Measurements from ENCODE around the genes ATP6V1FNB and UBE2H.

DNA sequence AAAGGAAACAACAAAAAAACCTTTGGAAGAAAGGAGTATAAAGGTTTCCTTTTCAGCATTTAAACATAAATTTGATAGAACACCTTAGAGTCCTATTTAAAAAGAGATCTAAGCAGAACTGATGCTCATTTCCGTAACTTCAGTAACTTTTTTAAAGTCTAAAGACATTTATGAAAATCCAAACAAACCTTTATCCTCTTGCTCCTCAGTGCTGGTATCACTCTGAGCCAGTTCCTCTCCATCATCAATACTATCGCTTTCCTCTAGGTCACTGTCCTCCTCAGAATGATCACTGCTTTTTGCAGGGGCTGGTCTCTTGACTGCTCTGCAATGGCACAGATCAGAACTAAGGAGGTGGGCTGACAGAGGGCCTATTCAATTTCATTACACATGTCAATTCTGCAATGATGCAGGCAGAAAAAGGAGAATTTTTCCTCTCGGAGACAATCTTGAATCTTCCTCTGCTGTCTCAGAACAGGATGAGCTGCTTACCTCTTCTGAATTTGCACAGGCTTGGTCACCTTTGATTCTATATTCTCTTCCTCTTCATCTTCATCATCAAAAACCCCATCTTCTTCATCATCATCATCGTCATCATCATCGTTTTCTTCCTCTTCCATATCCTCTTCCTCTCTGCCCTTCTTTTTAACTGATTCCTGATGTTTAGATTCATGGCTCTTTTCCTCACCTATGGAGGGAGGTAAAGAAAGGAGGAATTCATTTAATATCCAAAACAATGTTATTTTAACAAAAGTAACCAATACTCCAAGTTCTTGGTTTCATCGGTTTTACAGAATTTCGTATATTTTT is 8.1 kb downstream of the RBM28 start:
- PRO-cap = no peak

DNA sequence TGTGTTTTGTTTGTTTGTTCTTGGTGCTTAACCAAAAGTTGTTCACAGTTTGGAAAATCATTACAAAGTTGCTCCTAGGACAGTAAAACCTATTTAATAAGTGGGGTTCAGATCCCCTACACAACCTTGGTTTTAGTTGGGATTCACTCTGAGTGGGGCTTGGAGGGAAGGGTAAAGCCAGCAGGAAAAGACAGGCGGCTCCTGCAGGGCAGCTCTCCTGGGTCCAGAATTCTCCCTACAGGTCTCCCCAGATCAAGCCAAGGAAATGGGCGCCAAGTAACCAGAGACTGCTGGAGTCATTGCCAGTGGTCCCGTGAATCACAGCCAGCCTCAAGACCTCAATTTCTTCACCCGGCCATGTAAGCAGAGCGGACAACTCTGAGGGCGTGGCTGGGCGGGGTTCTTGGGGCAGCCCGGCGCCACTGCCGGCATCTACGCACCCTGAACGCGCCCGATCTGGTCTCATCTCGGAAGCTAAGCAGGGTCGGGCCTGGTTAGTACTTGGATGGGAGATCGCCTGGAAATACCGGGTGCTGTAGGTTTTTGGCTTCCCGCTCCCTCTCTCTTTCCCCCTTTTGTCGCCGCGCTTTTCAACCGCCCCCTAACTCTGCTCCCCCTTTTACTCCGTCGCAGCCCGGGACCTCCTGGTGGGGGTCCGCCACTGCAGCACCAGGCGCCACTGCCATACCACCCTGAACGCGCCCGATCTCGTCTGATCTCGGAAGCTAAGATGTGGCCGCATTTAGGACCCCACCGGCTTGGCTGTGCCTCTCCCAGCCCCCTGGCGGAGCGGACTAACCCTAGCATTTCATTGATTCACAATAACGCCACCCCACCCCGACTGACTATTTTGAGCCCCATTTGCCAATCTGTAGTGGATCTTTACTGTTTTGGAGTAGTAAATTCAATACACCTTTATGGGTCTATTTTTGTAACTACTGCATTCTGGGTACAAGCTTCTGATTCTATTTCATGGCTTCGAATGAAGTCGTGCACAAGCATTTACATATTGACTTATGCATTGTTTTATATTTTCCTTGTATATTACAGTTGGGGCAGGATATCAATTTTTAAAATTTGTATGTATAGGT is 17.8 kb upstream of the GARIN1B start:
- PRO-cap = no peak

GRCh38 chr7:128774519-128775397 is 836 bp downstream of the OPN1SW start:
- PRO-cap = no peak

DNA sequence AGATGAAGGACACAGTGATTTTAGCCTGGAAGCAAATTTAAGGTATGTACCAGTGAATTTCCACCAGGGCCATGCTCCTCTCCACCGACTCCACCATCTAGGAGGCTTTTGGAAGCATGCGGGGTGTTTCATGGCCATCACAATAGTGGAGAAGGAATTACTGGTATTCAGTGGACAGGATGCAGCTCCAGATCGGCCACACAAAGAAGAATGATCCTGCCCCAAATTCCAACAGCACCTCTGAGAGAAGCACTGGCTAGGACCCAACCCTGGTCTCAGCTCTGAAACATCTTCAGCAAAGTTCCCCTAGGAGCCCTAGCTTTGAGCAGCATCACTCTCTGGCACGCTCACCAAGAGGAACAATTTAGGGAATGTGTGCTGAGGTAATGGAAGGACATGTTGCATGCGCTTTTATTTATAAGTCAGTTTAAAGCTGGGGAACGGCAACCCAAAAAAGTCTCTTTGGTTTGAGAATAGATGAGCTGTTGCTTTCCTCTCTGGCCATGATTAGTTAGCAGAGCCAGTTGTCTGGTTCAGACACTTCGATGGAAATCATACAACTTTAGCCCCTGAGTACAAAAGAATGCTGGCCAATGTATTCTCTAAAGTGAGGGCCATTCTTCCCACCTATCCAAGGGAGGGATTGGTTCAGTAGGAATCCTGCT is 5.6 kb upstream of the OPN1SW start:
- PRO-cap = bidirectional peak, plus-strand start at position 418 of the sequence, minus-strand start at position 212 of the sequence

DNA sequence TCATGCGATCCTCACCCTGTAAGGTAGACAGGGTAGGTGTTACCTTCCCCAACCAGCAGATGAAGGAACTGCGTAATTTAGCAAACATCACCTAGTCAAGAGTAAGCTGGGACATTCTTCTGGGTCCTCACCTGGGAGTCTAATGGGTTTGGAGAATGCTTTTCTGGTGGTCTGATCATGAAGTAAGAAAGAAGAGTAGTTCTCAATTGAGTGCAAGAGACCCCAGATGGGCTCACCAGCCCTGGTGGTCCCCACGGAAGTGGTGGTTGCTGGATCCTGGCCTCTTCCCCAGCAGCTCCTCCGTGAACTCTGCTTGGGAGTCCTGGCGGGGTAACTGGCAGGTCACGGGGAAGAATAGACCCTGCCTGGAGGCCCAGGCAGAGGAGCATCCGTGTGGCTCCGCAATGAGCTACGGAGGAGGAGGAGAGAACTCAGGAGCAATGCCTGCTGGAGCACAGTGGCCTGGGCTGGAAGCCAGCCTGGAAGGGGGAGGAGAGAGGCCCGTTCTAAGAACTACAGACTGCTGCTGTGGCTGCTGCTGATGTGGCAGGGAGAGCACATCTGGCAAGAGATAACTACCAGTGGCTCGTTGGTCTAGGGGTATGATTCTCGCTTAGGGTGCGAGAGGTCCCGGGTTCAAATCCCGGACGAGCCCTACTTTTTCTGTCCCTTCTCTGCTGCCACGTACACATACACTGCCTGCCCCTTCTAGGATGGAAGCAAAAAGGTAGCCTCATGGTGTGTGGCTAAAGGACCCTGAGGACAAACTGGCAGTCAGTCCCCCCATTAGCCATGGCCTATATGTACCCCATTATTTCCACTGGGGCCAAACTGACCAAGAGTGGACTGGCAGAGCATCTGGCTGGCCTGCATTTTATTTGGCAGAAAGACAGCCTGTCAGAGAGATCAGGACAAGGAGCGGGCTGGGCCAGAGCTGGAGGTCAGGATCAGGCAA is 7.5 kb upstream of the OPN1SW start:
- PRO-cap = no peak

DNA sequence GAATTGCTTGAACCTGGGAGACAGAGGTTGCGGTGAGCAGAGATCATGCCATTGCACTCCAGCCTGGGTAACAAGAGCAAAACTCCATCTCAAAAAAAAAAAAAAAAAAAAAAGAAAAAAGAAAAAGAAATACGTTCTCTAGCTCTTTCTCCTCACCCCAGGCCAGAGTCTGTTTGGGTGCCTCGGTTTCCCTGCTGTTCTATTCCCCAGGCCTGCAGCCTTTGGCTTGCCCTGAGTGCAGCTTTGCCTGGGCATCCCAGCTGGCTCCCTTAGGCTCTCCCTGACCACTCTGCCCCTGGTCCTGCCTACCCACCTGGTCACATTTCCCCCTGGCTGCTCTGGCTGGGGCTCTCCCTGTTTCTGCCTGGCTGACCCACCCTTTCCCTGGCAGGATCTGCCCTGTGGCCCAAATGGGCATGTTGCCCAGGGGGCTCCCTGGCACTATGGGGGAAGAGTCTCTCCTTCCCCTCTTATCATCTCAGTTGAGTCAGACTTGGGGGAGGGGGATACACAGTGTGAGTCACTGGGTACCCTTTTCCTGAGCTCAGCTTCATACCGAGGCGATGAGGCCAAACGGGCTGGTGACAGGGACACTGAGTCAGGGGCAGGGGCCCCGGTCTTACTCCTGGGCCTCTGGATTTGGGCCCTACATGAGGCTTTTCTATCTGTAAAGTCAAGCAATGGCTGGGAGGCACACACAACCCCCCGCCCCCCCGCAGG is 915 bp upstream of the FLNC start:
- PRO-cap = unidirectional peak, plus-strand start at position 566 of the sequence

DNA sequence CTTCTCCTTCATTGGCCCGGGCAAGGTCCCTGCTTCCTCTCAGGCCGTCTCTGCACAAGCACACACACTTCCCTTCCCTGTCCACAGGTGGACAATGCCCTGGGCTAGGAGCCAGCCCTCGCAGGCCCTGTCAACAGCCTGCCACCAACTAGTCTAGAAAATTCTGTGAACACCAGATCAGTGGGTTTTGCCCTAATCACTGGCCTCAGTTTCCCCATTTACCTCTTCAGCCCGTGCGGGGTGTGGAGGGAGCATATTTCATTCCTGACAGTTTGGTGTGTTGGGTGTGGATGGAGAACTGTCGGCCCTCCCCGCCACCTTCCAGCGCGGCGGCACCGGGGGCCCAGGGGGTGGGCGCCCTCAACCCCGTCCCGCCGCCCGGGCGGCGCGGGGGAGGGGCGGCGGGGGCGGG is 349 bp upstream of the FLNC start:
- PRO-cap = bidirectional peak, plus-strand start outside the sequence, minus-strand start at position 389 of the sequence

DNA sequence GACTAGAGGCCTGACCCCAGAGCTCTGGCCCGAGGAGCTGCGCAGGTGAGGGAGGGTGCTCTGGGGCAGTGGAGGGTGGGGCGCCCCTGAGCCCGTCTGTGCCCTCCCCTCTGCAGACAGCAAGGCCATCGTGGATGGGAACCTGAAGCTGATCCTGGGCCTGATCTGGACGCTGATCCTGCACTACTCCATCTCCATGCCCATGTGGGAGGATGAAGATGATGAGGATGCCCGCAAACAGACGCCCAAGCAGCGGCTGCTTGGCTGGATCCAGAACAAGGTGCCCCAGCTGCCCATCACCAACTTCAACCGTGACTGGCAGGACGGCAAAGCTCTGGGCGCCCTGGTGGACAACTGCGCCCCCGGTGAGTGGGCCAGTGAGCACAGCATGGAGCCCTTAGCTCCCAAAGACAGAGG is 5.0 kb downstream of the FLNC start:
- PRO-cap = no peak

DNA sequence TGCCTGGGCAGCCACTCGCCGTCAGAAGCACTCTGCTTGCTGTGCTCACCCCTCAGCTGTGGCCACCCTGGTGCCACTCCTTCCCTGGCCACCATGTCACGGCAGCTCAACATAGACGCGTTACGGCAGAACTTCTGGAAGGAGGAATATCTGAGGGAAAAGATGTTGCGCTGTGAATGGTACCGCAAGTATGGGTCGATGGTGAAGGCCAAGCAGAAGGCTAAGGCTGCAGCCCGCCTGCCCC is at the start of gene ATP6V1FNB:
Gene ATP6V1FNB (plus strand): TSS at position 14 of the 244 bp plus-strand sequence.
- PRO-cap = no peak

- PRO-cap = no peak
These were observed 4.2 kb upstream of the IRF5 start for GRCh38 chr7:128933566-128933973.

GRCh38 chr7:129144870-129145652 is 554 bp downstream of the TSPAN33 start:
- PRO-cap = no peak

GRCh38 chr7:129188885-129189860 is 740 bp downstream of the SMO start:
- PRO-cap = no peak

GRCh38 chr7:129239275-129239799 is 14.5 kb downstream of the AHCYL2 start:
- PRO-cap = no peak

GRCh38 chr7:129371260-129372148 is 62.7 kb upstream of the STRIP2 start:
- PRO-cap = no peak

DNA sequence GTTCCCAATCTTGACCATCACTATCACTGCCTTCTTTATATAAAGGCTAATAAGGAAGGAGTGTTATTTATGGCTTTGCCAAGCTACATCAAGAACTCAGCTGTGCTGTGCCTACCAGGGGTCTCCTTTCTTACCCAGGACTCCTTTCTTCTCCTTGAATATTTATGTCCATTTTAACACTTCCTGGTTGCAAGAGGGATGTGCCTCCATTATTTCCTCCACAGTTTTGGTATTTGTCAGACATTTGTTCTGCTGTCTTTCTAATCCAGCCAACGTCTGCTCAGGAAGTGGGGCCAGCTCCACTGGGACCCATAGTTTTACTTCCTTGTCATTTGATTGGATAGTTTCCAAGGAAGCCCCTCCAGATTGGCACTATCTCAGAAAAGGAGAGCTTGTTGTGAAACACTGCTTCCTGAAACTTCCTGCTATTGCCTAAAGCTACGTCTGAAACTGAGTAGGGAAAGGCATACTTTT is 6.7 kb upstream of the STRIP2 start:
- PRO-cap = no peak

DNA sequence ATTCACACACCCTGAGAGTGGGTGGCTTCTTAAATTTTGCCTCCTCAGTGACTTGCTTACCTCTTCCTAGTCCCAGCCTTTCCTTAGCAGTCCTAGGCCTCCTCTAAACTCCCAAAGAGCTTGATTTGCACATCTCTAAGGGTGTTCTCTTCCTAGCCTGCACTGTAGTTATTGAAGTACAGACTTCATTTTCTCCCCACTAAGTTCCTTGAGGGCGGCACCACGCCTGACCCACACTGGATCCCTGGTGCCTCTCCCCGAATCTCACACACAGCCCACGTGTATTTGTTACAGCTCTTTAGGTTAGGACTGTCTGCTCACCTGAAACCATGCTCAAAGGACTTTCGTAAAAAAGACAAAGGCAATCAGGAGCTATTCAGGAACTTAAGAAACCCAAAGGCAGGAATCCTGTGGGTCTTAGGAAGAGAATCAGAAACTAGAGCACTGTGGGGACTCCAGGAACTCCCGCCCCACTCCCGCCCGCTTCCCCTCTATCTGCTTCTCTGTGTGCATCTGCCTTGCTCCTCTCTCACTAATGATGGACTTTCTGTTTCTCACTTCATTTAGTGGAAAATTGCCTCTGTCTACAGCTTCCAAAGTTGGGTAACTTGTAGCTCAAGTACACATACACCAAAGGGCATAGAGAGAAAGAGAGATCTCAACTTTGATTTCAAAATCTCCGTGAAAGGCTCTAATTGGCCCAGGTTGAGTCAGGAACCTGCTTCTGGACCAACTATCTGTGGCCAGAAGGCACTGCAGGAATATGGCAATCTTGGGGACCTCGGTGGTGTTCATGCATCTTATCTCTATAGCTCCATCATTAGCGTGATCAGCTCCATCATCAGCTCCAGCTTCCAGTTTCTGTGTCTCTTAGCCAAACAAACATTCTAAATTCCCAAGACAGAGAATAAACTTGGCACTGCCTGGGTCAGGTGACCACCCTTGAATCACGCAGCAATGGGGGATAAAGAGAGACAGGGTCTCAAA is 5.9 kb upstream of the NRF1 start:
- PRO-cap = no peak

DNA sequence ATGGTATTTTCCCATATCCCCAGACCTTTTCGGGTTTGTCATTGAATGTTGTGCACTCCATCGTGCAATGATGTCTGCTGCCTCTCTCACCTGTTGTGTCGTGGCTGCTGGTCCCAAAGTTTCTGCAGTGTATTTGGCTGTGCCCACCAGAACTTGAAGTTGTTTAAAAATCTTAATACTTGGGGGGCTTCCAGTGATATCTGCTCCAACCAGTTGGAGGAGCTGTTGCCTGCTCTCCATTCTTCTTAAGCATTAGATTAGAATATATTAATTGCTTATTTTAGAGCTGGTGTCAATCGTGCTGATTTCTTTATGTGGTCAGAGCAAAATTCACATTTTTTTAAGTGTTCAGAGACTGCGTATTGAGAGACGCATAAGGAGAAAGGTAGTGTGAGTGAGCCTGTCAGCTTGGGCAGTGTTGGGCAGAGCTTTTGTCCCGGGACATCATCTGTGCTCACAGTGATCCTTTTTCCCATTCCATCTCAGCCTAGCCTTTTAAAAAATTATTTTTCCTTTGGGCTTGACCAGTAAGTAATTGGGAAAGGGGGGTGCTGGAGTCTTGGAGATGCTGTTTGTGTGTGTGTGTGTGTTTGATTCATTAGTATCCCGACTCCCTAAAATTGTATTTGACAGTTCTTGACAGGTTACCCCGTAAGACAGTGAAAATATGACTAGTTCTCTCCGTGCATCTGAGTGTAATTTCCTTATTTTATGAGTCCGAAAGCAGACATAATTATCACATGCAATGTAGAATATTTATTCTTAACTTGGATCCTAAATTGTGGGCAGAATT is 1.4 kb downstream of the NRF1 start:
- PRO-cap = no peak

DNA sequence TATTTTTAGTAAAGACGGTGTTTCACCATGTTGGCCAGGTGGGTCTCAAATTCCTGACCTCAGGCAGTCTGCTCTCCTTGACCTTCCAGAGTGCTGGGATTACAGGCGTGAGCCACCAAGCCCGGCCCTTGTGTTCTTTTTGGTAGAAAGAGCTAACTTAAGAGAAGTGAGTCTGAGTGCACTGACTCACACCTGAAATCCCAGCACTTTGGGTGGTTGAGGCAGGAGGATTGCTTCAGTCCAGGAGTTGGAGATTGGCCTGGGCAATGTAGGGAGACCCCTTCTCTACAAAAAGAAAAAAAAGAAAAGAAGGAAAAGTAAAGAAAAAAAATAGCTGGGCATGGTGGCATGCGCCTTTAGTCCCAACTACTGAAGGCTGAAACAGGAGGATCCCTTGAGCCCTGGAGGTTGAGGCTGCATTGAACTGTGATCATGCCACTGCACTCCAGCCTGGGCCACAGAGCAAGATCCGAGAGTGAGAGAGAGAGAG is 94.0 kb downstream of the NRF1 start:
- PRO-cap = no peak

- PRO-cap = no peak
These were observed 120.3 kb downstream of the UBE2H start for GRCh38 chr7:129832066-129833224.

DNA sequence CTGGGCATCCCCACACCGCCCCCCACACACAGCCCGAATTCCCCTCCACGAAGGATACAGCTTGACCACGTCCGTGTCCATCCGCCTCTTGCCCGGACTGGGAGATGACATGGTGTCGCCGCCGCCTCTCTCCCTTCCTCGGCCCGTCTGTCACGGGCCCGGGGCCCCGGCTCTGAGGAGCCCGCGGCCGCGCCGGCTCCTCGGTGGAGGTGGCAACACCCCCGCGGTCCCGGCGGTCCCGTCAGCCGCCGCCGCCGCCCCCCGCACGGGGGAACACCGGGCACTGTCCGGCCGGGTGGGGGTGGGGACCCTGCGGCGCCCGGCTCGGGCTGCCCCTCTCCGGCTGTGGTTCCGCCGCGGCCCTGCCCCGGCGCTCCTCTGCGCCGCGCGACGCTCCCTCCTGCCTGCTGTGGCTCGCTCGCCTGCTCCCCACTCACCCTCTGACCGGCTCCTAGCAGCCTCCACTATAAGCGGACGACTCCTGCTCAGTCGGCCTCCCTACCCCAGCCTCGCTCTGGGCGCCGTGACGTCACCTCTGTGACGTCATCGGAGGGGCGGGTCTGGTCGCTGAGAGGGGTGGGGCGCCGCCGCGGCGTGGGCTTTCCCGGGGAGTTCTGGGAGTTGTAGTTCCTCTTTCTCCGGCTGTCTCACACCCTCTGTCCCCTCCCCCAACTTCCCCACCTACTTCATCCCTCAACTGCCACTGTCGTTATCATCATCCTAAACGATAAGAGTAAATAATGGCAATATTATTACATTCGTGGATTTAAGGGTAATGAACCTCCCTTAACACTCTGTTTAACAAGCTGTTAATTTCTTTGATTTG is at the start of gene UBE2H:
Gene UBE2H (minus strand): TSS at position 516 of the 826 bp plus-strand sequence.
- PRO-cap = bidirectional peak, plus-strand start at position 84 of the sequence, minus-strand start at position 99 of the sequence; unidirectional peak, minus-strand start at position 149 of the sequence; unidirectional peak, minus-strand start at position 278 of the sequence; bidirectional peak, plus-strand start at position 624 of the sequence, minus-strand start at position 516 of the sequence

Data from trachea (tissue), 1 donor.